HGPS cell (cell line): ENCODE measurements around a stretch of chr15.

DNA sequence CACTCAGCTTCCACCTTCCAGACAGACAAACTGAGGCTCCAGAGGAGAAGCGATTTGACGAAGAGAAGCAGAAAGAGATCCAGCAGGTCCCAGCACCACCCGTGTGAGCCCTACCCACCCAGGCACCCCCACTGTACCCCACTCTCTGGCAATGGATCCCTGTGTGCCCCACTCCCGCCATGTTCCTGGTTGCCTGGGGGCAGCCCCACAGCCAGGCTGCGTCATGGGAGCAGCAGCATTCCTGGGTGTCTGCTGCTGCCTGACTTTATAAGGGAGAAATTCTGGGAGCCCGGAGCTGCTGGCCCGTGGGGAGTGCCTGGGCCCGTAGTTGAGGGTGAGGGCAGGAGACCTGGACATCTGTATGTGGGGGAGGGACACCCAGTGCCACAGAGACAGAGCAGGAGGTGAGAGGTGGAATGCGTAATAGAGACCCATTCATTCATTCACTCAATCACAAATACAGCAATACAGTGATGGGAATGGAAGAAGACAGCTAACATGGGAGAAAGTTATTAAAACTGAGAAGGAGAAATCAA, 15.2 kb downstream of the CSPG4 start:
- RRBS: no CpG with 5 or more reads among the region's 9 CpGs

DNA sequence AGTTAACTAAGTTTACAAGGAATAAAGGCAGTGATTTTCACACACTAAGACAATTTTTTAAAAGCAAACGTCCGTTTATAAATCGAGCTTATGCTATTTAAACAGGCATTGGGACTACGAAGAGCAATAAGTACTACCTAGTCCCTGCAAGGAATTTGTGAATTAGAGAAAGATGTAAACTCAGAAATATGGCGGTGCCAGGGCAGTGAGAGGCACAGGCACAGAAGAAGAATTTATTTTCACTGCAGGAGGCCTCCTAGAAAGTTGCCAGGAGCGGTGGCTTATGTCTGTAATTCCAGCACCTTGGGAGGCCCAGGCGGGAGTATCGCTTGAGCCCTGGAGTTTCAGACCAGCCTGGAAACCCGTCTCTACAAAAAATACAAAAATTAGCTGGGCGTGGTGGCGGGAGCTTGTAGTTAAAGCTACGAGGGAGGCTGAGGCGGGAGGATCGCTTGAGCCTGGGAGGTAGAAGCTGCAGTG, 429 bp upstream of the FBXO22 start:
- RRBS: no CpG with 5 or more reads among the region's 14 CpGs

DNA sequence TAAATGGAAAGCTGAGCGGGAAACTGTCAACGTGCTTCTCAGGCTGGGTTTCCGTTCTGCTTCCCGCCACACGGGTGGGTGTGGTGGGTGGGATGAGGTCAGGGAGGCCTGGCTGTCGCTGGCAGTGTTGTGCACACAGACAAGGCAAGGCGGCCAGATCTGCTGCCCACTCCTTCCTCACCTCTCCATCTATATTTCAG, 110.3 kb downstream of the TMEM266 start:
- RRBS: no CpG with 5 or more reads among the region's 7 CpGs

DNA sequence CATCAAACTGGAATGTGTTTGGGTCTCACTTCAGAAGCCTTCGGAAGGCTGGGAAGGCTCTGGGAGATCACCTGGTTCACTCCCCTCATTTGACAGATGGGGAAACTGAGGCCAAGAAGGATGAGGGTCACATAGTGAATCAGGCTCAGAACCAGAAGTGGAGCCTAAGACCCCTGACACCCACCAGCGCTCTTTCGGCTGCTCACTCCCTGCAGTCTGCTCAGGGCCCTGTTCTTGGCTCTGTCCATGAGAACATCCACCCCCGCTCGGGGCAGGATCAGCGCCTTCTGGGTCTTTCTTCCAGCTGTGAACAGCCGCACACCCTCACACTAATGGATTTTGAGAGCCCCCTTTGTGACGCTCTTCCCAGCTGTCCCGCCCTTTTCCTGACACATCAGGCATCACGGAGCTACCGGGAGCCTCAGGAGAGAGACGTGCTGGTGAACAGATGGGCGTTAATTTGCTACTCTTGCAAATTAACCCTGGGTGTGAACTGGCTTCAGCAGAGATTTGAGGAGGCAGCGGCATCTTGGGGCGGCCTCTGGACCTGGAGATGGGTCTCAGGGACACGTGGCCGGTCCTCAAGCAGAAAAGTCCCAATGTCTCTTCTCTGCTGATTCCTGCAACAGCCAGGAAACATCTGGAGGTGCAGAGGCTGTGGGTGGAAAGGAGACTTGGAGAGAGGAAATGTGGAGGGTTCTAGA, 113.0 kb downstream of the TMEM266 start:
- RRBS: no CpG with 5 or more reads among the region's 17 CpGs

DNA sequence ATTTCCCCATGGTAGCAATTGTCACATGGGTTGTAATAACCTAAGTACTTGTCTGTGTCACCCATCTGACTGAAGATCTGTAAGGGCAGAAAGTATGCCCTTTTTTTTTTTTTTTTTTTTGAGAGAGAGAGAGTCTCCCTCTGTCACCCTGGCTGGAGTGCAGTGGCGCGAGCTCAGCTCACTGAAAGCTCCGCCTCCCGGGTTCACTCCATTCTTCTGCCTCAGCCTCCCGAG, 481 bp upstream of the ETFA start:
- RRBS: no CpG with 5 or more reads among the region's 5 CpGs

DNA sequence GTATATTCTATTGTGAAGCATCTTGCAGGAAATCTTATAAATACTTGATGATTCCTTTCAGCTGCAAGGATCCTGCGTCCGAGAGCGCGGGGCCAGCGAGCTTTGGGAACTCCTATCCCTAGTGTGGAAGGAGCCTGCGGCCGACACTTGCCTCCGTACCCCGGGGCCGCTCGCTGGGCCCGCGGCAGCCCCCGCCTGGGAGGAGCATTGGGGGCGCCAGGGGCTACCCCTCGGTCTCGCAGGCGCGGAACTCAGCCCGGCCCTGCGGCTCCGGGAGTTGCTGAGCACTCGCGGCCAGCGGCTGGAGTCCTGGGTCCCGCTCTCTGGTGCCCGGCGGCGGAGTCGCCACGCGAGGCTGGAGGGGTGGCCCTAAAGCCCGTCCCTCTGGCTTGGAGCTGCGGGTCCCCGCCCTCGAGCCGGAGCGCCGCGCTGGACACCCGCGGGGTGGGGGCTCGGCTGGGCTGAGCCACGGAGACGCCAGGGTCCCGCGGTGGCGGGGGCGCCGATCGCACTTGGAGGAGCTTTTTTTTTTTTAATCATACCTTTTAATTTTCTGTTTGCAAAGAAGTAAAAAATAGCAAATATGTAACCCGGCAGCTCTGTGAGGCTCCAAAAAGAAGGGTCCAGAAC, 10.5 kb downstream of the ISL2 start:
- RRBS: 24% methylated on average over 26 of the region's 52 CpGs

GRCh38 chr15:76902489-76902872, 2.7 kb downstream of the SCAPER start:
- RRBS: no CpG with 5 or more reads among the region's 3 CpGs

- RRBS: no CpG with 5 or more reads among the region's 10 CpGs
Measured at GRCh38 chr15:77106904-77107824, 36.3 kb upstream of the TSPAN3 start.

DNA sequence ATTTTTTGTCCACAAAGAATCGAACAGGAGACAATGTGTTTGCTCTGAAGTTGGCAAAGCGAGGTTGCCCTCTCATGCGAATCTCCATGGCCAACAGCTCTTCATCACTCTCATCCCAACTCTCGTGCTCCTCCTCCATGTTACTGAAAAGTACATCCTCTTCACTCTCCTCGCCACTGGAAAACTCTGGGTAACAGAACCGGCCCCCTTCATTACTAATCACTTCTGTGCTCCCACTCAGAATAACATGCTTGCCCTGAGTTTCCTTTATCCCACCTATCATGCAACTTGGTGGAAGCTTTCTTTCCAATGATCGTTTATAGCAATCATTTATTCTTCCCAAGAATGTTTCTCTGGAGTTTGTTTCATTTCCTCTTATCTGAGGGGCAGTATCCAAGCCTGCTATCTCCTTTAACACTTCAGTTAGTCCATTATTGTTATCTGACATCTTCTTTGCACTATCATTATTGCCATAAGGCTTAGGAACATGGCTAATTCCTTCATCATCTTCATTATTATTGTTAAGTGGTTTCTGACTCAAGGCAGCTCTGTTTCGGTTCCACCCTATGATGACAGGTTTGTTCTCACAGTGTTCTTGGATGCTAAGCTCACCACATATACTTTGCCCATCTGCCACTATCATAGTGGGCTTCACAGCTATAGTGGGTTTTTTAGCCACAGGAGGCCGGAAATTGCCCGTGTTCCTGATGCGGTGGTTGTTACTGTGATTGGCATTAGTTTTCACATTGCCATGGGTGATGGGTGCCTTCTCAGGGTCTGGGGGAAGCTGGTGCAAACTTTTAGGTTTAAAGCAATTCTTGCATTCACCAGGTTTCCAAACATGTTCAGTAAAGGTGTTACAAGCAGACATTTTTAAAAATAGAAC, 110.4 kb upstream of the TSPAN3 start:
- RRBS: no CpG with 5 or more reads among the region's 11 CpGs

- RRBS: no CpG with 5 or more reads among the region's 8 CpGs
Measured at GRCh38 chr15:77528442-77528897, 104.2 kb downstream of the LINGO1 start.

DNA sequence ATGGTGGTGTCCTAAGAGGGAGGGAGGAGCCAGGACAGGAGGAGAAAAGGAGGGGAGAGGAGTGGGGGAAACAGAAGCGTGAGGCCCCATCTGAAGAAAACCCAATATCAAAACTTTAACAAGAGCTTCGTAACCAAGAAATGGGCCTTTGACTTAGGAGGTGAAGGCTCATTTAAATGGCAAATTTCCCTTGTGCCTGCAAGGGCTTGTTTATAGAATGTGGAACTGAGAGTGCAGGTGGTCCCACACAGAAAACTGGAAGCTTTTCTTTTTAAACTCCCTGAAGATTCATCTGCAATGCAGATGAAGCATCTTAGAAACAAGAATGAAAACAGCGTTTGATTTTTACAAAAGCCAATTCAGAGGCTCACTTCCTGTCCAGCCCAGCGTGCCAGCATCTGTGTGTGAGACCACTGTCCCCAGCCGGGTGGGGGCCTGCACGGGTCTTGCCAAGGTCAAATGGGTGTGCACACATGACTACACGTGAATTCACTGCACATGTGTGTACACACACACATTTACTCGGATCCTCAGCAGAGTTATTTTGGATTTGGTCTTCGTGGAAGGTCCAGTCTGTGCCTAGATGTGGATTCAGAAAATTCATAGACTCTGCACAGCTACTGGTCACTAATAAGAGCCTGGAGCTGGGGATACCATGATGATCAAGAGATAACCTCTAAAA, 94.7 kb downstream of the LINGO1 start:
- RRBS: no CpG with 5 or more reads among the region's 9 CpGs

- RRBS: no CpG with 5 or more reads among the region's 7 CpGs
Measured at GRCh38 chr15:77550798-77551338, 81.8 kb downstream of the LINGO1 start.

DNA sequence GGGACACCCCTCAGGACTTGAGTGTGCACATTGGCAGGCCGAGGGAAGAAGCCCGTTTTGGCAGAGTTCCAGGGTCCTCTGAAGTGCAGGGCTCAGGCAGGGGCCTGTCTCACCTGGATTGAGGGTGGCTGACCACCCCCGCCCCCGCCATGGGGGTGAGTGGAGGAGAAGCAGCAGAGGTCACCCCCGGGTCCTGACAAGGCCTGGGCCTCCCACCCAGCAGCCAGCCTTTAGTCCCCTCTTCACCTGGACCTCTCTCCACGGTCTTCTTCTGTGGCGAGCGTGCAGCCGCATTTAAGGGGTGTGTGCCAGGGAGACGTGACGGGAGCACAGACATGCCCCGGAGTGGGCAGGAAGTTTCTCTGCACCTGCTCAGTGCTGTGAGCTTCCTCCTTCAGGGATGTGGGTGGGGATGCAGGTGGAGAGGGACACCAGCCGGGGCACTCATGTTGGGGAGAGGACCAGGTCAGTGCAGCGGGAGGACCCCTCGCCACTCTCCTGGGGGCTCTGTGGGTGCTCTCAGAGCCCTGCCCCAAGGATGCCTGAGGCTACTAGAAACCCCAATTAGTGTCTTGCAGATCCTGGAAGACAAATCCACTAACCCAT, 50.6 kb downstream of the LINGO1 start:
- RRBS: 99% methylated on average over 2 of the region's 15 CpGs

- RRBS: 2% methylated on average over 25 of the region's 49 CpGs
Measured at GRCh38 chr15:77632239-77632576, 504 bp downstream of the LINGO1 start.

DNA sequence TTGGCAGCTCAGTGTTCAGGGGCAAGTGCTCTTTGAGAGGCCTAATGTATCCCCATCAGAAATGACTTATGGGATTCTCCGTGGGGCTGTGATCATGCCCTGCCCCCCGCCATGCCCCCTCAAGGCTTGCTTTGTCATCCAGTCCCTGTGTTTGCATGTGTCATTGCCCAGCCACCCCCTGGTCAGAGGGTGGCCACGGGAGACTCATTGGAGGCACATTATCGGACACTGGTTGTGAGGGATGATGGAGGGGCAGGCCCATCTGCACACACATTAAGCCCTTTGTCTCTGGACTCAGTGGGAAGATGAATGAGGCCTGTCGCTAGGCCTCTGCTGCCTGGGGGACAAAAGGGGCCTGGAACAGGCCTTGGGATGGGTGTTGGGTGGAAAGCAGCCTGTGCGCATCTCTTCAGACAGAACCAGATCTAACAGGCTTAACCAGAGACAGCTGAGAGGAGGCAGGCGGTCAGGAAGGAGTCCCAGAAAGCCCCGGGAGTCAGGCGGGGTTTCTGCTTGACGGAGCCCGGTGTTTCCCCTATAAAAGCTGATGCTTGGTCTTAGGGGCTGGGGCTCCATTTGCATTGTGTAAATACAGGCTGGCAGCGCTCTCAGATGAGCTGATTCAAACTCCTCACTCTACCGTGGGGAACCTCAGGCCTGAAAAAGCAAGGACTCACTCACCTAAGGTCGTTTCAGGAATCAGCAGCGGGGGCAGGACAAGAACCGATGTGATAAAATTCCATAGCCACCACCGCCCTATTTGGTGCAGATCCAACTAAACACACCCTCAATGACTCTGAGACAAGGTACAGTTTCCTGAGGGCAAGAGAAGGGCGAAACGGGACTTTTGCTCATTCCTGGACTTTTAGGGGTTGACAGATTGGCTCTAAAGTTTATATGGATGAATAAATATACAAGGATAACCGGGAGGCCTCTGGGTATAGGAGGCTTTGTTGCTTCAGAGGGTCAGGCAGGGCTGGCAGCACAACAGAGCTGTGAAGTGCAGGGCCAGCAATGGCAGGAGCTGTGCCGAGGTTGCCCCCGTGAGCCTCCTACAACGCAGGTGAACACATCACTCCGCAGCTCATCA, 17.1 kb upstream of the SKIC8 start:
- RRBS: no CpG with 5 or more reads among the region's 24 CpGs

DNA sequence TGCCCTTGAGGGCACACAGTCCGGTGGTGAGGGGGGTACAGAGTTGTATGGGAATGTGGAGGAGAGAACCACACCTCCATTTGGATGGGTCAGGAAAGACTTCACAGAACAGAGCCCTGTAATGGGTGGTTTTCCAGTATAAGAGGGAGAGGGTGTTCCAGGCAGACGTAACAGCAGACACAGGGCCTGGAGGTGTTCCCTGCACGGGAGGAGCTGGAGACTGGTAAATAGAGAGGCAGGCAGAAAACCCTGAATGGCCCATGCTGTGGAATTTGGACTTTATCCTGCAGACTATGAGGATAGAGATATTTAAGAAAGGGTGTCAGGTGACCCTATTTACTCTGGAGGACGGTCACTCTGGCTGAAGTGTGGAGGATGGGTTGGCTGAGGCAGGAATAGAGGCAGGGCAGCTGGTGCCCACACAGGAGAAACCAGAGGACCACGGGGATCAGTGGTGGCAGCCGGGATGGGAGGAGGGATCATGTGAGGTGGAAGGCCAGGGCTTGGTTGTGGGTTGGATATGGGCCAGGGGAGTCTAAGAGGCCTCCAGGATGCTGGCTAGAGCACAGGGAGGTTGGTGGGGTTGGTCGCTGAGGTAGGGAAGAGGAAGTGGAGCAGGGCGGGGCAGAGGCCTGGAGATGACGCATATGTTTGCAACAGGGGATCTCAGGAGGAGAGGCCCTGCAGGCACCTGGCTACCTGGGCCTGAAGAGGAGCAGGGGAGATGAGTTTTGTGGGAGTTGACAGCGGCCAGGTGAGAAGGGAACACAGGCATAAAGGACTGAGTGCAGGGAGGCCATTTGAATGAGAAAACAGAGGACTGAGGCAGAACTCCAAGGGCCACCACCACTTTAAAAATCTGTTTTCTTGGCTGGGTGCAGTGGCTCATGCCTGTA, 34.7 kb downstream of the CRABP1 start:
- RRBS: no CpG with 5 or more reads among the region's 10 CpGs

GRCh38 chr15:78406216-78406424, 31.9 kb upstream of the IREB2 start:
- RRBS: 63% methylated on average over 2 of the region's 5 CpGs

DNA sequence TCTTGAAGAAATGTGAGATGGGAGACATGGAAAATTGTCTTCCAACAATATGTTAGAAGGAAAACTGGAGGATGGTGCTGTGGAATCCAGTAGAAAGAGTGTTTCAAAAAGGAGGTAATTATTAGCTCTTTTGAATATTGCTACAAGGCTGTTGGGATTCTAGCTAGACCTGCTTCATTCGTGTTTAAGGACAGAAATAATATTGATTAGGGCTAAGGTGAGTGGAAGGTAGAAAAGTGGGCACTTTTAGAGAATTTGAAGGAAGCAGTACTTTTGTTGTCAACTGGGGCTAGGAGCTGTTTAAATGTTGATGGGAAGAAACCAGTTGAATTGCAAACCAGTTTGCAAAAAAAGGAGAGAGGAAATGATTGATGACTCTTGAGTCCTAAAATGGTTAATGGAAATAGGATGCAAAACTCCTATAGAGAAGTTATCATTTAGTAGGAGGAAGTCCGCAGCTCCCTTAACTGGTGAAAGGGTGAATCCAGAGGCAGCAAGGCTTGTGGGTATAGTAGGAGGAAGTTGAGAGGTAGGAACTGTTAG, 15.2 kb downstream of the IREB2 start:
- RRBS: no CpG with 5 or more reads among the region's 2 CpGs

DNA sequence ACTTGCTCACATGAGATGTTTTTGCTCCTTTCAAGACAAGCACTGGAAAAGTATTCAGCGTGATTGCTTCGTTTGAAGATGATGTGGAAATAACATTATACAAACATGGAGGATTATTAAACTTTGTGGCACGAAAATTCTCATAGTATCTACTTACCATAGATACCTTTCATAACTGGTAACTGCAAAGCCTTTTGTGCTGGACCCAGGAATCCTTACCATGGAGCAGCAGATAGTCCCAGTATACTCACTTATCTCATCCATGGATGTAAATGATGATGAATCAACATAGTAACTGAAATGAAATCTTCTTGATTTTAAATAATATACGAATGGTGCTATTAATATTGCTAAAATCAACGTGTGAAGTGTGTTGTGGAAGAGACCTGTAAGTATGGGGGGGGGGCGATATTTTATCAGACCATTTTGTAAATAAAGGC, 9.4 kb upstream of the HYKK start:
- RRBS: no CpG with 5 or more reads among the region's 6 CpGs

GRCh38 chr15:78807926-78808180, 3.4 kb downstream of the ADAMTS7 start:
- RRBS: no CpG with 5 or more reads among the region's 2 CpGs